LUHMES (cell line): ENCODE measurements around the gene CRTAM.

DNA sequence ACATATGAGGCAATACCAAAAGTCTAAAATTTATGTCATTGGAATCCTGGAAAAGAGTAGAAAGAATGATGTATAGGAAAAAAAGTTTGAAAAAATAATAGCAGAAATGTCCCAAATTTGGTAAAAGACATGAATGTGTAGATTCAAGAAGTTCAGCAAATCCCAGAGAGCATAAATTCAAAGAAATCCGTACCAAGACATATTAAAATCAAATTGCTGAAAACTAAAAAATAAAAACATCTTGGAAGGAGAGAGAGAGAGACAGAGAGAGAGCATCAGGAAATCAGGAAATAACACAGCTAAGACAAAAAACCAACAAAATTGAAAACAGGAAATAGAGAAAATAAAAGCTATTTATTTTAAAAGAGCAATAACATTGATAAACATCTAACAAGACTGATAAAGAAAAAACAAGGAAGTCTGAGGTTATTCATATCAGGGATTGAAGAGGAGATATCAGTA is 74.4 kb upstream of the SORL1 start:
- PRO-cap = no peak

GRCh38 chr11:121451257-121451835 is 768 bp upstream of the SORL1 start:
- PRO-cap = no peak

DNA sequence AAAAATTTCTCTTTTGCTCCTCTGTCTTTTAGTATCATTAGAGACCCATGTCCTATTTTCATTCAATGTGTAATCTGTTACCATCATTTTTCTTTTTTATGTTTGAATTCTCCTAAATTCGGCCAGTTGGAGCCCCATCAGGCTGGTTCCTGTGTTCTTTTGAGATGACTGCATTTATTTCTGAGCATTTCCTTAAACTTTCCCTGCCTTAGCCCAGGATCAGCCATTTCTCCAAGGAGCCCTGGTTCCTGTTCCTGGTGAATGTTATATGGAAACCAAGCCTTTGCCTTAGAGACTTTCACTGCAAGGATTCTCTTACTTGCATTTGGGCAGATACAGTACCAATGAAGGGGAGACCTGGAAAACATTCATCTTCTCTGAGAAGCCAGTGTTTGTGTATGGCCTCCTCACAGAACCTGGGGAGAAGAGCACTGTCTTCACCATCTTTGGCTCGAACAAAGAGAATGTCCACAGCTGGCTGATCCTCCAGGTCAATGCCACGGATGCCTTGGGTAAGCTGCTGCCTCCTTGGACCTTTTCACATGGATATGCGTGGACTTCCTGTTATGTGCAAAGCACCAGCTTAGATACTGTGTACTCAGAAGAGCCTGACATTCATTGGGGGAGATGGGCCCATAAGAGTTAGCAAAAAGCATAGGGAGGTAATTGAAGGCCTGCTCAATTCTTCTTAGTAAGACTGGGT is 91.3 kb downstream of the SORL1 start:
- PRO-cap = no peak

GRCh38 chr11:121587957-121588189 is 135.8 kb downstream of the SORL1 start:
- PRO-cap = no peak

DNA sequence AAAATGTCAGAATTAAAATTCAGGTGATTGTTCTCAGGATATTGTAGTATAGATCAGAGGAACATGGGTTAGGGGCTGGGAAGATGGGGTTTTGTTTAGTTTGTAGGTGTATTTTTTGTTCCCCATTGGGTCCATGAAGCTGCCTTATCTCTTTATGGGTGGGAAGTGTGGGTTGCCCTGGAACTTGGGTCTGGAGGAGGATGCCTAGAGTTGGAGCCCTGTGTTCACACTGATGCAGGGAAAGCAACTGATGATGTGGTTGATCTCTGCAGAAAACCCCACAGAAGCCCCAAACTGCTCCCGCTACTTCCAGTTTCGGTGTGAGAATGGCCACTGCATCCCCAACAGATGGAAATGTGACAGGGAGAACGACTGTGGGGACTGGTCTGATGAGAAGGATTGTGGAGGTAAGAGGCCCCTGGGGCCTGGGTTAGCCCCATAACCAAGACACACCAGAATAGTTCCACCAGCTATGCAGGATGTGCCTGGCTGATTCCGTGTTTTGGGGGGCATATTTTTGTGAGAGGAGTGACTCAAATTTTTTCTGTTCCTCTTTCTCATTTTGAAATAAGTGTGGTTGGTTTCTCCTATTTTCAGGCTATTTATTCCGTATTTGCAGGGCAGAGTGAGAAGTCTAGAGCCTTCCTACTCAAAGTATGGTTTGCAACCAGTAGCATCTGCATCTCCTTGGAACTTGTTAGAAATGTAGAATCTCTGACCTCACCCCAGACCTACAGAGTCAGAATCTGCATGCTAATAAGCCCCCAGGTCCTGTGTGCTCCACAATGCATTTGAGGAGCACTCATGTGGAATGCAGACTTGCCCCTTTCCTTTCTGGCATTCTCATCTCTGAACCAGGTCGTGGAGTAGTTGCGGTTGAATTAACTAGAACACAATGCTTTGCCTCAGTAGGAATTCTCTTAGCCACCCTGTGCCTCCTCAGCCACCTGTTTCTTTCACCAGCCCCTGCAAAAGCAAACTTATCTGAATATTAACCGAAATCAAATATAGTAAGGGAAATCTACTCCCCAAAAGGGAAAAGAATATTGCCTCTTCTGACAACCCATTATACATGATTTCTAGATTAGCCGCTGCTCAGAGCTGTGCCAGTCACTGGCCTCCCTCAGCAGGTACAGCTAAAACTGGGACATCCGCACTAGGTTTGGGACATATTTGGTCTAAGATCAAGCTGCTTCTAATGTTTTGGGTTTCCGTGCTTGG is 138.1 kb downstream of the SORL1 start:
- PRO-cap = no peak

- PRO-cap = no peak
These were observed 175.4 kb downstream of the SORL1 start for GRCh38 chr11:121627537-121627854.

GRCh38 chr11:121656210-121656664 is 204.1 kb downstream of the SORL1 start:
- PRO-cap = no peak

DNA sequence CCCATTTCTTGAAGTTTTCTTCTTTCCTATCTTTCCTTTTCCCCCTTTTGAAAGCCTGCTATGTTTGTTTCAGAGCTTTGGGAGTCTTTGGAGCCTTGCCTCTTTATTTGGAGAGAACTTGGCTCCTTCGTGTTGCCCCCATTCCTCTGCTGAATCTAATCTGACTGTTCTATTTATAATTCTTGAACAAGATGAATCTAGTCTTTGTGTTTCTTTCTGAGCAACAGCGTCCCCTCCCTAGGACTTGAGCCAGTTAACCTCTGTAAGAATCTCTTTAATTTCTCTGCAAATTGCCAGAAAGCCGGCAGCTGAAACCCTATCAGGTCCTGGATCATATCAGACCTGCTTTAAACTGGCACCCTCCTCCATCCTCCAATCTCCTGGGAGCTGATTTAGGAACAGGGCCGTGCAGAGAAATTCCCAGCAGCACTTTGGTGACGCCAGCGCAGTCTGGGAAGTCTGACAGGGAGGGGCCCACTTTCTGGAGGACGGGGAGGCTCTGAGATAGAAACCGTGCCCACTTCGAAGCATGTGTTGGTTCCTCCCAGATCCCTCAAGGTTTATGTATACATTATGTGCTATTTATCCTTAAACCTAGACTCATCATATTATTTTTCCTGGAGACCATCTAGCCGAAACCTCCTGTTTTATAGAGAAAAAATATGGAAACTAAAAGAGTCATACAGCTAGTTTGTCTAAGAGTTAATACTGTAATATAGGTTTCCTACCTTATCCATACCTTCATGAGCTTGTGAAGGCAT is 289.9 kb downstream of the SORL1 start:
- PRO-cap = no peak

DNA sequence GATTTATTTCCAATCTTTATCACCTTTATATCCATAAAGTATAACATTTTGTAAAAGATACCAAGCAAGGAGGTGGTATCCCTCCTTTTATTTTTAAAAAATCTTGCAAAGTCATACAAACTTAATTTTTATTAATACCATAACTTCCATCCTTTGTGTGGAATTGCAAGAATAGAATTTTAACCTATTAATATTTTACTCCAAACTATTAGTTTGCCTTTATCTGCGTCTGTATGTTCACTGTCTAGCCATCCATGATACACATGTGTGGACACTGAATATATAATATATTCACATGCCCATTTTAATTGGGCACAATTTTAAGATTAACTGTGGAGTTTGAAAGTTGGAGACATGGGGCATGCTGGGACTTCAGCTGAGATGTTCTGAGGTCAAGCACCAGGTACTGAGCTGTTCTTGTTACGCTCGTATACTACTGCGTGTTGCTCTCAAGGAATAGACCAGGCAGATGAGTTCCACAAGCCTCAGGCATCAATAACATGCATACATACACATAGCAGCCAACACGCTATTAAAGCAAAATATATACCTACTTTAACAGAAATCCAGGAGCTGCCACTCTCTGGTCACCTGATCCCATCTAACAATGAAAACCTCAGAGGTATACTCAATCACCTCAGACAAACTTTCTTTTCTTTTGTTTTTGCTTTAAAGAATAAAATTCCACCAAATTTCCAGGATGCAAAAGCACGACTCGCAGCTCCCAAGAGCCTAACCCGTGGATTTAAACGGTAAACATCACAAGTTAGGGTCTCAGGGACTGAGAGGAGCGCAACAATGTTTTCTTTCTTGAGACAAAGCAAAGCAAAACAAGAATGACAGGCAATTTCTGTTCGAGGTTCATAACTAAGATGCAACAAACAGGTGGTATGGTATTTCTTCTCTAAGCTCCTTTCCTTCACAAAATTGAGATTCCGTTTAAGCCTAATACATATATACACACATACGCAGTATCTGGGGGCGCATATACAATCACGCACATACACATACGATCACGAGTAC is 16.7 kb downstream of the BLID start:
- PRO-cap = no peak

DNA sequence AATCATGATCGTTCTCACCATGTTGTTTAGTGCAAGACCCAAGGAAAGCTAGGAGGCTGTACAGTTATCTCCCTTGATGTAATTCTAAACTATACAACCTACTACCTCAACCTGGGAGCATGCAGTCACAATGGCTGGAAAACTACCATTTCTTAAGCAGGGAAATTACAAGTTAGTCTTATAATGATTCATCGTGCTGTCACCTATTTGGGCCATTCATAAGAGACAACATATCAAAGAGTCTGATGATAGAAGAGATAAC is 30.4 kb upstream of the BLID start:
- PRO-cap = no peak

DNA sequence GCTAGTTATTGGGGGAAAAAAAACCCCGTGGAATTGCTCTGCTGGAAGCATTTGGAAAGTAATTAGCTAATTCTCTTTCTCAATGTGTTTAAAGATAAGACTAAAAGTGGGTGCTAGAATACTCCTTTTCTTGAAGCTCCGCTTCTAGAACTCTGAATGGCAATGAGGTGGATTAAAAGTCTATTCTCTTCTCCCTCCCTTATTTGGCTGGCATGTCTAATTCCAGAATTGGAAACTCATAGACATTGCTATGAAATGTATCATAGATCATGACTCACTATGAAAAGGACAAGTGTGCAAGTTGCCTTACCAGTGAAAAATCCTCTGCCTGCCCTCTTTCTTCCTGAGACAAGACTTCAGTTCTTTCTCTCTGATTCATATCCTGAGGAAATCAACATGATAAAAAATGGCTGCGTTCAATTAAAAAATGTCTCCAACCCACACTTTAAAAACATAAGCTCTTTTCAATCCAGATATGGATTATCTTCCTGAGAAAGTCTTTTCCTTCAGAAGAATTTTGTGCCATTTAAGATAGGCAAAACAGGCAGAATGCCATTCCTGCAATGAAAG is 73.2 kb upstream of the BLID start:
- PRO-cap = no peak

DNA sequence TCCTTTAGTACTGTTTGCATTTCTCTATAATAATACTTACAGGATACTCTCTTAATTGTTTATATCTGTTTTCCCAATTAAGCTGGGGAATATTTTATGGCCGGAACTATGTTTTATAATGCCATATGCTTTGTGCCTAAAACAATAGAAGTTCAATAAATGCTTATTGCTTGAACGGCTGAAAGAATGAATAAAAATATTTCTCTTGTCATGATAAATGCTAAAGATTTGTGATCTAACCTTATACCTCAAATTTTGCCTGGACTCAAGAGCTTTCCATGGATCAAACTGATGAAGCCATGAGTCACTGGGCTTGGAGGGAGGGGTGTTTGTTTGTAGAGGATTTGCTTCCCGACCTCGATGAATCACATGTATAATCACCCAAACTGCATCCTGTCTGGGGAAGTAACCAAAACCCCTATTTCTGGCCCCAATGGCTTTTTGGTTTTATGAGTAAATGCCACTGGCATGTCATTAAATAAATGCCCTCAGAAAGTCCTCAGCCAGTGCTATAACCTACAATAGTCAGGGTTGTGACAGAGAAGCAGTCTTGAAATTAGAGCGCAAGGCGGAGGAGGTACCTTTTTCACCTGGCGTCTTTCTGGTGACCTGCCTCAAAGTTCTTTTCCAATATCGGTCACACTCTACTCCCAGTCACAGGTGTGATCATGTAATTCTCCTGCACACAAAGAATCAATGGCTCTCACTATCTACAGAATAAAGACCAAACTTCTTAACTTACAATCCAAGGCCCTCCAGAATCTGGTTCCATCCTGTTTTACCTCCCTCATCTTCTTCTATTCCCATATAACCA is 81.0 kb upstream of the BLID start:
- PRO-cap = no peak

GRCh38 chr11:122322108-122322483 is 206.1 kb upstream of the BLID start:
- PRO-cap = no peak

- PRO-cap = no peak
These were observed 99.0 kb upstream of the UBASH3B start for GRCh38 chr11:122556567-122556938.

DNA sequence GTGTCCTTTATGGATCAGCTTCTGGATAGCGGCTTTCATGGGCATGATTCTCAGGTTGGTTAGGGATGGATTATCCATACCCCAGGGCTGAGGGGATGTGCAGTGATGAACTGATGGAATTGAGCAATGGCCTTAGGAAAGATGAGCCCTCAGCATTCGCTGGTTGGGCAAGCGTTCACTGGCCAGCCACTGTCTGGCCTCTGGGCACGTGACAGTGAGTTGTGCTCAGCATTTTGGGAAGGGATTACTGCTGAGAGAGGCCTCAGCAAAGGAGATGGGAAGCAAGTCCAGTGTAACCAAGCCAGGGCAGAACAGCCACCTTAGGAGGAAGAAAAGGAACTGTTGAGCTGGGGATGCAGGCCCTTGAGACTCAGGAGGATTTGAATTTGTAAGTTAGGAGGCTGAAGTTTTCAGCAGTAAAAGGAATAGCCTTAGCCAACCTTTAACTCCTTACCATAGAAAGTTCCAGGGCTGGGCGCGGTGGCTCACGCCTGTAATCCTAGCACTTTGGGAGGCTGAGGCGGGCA is 17.4 kb downstream of the UBASH3B start:
- PRO-cap = no peak

- PRO-cap = no peak
These were observed 24.9 kb upstream of the CRTAM start for GRCh38 chr11:122813431-122813733.

GRCh38 chr11:122838196-122838885 is at the start of gene CRTAM:
CRTAM (plus strand) TSS chr11:122838500.
- PRO-cap = no peak

- PRO-cap = no peak
These were observed 38.5 kb upstream of the HSPA8 start for GRCh38 chr11:123100314-123101001.

DNA sequence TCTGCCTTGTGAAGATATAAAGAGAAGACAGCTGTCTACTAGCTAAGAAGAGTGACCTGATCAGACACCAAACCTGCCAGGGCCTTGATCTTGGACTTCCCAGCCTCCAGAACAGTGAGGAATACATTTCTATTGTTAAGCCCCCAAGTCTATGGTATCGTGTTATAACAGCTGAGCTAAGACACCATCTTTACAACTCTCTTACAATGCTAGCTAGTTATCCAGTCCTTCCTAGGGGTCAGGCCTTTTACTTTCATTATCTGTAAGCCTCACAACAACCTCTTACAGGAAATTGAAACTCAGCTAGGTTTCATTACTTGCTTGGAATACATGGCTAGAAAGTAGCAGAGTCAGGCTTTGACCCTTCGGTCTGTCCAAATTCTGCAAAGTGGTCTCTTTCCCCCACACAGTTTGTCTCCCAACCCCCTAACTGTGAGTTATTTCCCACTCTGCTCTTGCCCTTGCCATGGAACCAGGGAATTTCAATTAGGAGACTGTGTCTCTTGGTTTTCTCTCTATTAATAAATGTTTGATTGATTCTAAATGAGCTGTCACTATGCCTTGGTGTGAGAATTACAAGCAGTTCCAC is 38.3 kb upstream of the CLMP start:
- PRO-cap = no peak

GRCh38 chr11:123489152-123489781 is 59.2 kb downstream of the GRAMD1B start:
- PRO-cap = no peak